Epithelial cell of prostate (primary cell): ENCODE results near the gene HSPA5.

- RRBS, result no CpG with 5 or more reads among the region's 5 CpGs
Measured at GRCh38 chr9:124223240-124223995, 34.3 kb upstream of the NEK6 start.

DNA sequence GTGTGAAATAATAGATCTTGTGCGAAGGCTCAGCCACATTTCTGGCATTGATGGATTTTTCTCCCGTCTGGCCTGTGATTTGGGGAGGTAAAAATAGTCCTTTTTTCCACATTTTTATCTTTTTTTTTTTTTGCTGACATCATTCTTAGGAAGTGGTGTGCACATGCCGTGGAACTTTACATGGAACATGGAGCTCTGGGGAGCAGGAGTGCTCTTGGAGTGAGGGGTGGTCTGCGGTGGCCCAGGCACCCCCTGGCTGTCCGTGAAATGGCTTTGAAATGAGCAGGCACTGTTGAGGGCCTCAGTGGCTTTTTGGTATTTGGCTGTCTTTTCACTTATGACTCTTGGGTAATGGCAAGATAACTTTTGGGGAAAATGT is 4.1 kb downstream of the NEK6 start:
- RRBS, result no CpG with 5 or more reads among the region's 5 CpGs

- RRBS, result no CpG with 5 or more reads among the region's 15 CpGs
Measured at GRCh38 chr9:124262216-124263181, 4.8 kb downstream of the NEK6 start.

DNA sequence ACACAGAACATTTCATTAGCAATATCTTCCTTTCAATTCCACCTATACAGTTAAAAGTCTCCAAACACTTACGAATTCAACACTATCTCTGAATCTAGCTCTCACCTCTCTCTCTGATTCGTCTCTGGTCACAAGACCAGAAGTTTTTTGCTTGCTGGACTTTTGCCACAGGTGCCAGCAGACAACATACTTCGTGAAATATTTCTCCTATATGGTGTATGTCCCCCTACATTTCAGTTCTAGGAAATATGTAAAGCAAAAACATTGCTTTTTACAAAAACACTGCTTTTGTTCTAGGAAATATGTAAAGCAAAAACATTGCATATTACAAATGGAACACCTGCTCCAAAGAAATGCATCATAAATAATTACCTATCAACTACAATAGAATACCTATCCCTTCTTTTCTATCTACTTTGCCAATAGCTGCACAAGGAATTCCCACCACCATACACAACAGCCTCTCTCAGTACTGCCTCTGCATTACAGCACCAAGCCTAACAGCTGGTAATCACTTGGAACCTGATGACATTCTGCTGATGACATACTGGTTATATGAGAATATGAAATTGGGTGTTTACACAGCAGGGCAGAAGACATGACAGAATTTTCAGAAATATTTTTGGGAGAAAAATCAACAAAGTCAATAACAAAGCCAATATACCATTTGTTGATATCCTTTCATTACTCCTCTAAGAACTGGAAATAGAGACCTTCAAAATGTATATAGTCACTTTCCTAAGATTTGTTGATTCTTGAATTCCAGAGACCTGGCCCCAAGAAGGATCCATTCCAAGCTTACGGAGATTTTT is 43.3 kb downstream of the PSMB7 start:
- RRBS, result no CpG with 5 or more reads among the region's 4 CpGs

- RRBS, result no CpG with 5 or more reads among the region's 15 CpGs
Measured at GRCh38 chr9:124511991-124512386, 4.8 kb upstream of the NR5A1 start.

DNA sequence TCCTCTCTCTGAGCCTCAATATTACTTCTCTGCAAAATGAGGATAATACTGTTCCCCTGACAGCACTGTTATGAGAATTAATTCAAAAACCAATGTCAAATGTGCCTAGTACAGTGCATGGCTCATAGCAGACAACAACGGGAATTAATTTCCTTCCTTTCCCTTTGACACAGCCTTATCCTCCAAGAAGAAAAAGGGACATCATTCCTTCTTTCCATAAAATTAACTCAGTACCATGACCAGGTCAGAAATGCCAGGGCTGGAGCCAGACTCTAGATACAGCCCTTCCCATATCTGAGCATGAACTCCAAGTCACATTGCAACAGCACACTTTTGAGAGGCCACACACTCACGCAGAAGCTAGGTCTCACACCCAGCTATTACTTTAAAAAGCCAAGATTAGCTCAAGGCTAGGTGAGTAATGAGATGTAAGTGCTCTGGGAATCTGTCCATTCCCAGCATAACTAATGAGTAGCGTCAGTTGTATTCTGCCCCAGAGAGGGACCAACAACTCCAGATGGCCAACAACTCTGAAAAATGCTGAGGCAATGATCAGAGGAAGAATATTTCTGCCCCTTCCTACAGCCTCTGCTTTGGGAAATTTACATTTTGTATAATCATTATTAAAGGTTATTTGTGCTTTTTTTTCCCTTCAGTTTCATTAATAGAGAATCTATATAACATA is 118.6 kb downstream of the NR6A1 start:
- RRBS, result no CpG with 5 or more reads among the region's 3 CpGs

DNA sequence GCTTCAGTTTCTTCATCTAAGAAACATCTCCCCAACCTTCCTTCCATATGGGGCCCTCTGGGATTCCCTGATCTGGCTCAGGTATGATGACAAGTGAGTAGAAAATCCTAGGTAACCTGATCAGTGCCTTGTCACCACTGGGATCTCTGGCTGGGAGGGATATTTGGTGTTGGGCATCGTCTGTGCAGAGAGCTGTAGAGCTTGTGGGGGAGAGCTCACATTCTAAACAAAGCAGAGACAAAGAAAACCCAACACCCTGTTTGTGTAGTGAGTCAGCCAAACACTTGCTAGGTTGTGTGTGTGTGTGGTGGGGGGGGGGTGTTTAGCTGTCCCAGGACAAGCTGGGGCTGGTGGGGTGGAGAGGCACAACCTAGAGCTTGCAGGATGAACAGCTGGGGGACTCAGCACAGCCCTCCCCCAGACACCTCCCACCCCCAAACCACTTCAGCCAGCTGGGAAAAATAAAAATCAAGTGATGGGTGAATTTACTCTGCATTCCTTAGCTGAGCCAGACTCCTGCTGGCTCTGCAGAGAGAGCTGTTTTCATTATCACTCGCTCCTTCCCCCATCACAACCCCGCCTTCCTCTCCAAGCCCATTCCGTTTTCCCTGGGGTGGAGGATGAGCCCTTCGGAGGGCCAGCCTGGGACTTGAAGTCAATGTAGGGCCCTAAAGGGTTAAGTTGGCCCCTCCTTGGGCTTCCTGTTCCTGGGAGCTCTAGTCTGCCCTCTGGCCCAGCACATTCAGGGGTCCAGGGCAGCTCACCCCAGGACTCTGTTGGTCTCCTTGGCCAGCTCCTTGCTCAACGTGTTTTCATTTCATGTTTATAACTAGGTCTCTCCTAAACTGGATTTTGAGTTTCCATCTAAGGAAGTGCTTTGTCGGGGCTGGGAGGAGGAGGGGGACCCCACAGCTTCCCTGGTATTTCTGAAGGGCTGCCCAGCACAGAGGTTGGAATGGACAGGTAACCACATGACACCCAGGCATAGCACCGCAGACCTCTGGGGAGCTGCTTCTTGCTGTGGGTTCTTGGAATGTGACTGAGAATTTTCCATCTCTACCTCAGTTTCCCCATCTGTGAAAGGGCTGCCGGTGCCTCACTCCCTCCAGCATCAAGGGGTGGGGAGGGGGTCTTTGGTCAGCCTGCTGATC is 2.7 kb downstream of the OLFML2A start:
- RRBS, result no CpG with 5 or more reads among the region's 9 CpGs

DNA sequence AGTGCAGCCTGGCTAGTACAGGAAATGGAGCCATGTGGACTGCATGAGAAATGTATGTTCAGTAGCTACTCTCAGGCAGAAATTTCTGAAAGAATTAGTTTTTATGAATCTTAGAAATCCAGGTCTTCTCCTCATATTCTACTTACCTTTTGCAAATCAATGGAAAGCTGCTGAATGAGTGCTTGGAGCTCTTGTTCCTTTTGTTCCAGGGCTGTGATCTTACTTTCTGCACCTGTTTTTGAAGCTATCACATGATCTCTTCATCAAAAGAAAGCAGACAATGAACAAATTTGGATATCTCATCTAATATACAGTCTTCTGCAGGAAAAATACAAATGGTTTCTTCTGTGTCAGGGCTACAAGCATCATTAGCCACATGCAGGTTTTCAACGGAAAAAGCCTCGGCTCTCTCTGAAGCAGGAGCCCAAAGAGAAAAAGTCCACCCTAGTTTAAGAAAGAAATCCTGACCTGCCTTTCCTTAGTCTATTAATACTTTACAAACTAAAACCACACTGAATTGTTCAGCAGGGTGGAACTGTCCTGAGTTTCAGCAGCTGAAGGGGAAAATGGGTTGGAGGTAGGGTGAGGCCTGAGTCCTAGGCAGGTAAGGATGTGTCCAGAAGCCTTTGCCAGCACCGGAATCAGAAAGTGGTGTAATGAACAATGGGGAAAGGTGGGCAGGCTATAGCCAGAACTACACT is 19.8 kb downstream of the GOLGA1 start:
- RRBS, result no CpG with 5 or more reads among the region's 3 CpGs

GRCh38 chr9:125240145-125241439 is at the start of gene HSPA5:
Gene HSPA5 (minus strand): TSS chr9:125241343.
- RRBS, result no CpG with 5 or more reads among the region's 74 CpGs

DNA sequence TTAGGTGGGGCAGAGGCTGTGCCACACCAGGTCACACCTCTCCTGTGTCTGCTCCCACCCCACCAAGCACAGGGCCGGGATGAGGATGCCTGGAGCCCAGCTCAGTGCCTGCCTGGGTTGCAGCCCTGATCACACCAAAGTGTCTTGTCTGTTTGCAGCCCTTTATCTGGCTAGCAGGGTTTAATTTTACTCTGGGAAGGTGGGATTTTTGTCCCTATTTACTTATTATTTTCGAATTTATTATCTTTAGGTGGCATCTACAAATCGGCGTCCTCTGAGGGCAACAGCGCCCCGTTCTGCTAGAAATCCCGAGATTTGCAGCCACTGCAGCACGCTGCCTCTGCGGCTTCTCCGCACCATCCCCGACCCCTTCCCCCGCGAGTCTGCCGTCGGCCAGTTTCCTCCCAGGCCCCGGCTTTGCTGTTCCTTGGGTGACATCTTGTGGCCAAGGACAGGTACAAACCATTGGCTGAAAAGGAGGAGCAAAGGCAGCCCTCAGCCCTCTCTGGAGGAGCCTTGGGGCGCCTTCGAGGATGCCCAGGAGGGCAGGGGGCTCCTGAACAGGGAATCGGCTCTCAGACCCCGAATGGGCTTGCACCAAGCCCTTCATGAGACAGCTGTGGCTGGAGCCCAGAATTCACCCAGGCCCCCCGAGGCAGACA is 113.0 kb downstream of the GAPVD1 start:
- RRBS, result no CpG with 5 or more reads among the region's 21 CpGs

- RRBS, result 77% methylated on average over 1 of the region's 7 CpGs
Measured at GRCh38 chr9:125473061-125473596, 211.5 kb downstream of the GAPVD1 start.

- RRBS, result no CpG with 5 or more reads among the region's 10 CpGs
Measured at GRCh38 chr9:125608264-125608849, 98.7 kb downstream of the MAPKAP1 start.

DNA sequence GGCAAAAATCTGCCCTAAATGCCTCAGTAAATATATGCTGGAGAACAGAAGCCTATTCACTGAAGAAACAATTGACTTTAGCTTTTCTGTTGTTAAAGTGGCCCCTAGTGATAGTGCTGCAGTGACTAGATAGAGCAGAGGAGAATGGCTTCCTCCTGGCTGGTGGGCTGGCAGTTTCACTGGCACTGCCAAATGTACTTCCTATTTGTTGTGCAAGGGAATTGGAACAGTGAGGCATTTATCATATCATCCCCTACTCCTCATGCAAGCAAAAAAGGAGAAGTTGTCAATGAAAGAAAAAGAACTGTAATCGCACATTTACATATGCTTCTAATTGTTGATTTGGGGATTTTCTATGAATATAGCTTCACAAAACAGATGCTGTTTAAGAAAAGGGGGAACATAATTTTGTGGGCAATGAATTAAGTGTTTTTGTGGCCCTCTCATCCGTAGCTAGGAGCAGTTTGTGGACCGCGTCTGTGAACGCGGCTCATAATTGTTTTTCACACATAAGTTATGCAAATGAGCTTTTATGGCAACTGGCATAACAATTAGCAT is 12.1 kb downstream of the PBX3 start:
- RRBS, result no CpG with 5 or more reads among the region's 6 CpGs

DNA sequence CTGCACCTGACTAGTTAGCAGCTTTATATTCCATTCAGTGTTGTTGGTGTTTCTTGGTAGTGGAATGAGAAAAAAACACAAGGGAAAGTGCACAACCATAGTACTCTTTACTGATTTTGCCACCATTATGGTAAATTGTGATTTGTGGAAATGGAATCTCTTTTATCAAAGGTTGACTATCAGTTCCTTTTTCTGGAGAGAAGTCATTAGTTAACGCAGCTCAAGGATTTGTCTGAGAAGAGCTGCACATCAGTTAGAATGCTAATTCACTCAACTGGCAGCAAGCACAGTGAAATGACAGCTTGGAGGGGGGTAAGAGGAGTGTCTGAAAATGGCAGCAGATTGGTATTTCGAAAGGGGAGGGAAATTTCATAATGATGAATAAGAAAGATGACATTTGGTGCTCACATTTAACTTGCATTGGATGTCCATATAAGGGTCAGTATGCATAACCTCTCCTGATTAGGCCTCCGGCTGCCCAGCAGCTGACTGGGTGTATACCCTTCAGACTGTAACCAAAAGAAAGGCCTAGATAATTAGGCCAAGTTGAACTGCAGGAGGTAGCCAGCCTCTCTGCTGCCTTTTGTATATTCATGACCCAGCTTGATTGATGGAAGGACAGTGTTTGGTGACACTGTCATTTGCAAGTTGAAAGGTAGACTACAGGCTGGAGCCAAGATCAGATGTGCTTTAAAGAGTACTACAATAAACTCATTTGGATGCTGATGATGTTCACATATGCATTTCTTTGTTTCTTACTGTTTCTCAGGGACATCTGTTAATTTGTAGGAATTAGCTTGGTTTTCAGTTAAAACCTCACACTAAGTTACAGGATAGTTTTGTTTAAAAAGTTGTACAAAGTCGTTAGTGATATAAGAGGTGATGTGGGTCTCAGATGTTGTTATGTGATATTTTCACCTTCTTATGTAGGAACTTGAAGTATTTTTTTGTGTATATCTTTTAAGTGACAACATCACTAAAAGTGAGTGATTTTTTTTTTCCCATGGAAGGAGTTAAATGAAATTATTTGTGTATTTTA is 131.1 kb downstream of the PBX3 start:
- RRBS, result no CpG with 5 or more reads among the region's 4 CpGs

DNA sequence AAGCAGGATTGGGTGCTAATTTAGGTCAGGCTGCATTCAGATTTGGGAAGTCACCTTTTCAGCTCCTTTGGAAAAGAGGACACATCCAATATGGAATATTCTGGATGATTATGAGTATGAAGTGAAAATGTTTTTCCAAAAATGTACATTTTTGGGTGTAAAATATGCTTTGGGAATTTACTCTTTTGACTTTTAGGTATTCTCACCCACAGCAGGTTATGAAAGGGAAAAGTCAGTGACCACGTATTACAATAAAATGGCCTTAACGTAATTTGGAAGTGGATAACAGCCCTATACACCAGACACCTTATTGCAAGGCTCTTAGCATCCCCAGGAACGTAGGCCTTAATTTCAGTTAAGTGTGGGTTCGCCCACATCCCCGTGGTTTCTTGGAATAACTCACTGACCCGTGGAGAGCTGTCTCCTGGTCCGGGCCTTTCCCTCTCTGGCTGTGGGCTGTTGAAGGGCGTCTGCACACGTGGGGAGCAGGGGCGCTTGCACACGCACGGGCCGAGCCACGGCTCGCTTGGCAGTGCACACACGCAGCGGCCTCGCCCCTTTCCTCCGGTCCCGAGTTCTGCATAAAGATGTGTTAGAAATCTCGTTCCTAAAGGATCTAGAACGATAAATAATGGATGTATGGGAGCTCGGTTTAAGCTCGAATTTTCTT is 141.8 kb downstream of the PBX3 start:
- RRBS, result no CpG with 5 or more reads among the region's 24 CpGs

- RRBS, result no CpG with 5 or more reads among the region's 8 CpGs
Measured at GRCh38 chr9:125915549-125915963, 168.4 kb downstream of the PBX3 start.

- RRBS, result no CpG with 5 or more reads among the region's 6 CpGs
Measured at GRCh38 chr9:126151576-126152009, 175.0 kb upstream of the MVB12B start.

GRCh38 chr9:126939855-126940277 is 25.3 kb downstream of the RALGPS1 start:
- RRBS, result no CpG with 5 or more reads among the region's 7 CpGs

- RRBS, result no CpG with 5 or more reads among the region's 7 CpGs
Measured at GRCh38 chr9:126985811-126986415, 71.3 kb downstream of the RALGPS1 start.

- RRBS, result 87% methylated on average over 6 of the region's 13 CpGs
Measured at GRCh38 chr9:127096076-127096783, 26.2 kb downstream of the ANGPTL2 start.